HEK293 (cell line): ENCODE results near the gene BCL11A.

DNA sequence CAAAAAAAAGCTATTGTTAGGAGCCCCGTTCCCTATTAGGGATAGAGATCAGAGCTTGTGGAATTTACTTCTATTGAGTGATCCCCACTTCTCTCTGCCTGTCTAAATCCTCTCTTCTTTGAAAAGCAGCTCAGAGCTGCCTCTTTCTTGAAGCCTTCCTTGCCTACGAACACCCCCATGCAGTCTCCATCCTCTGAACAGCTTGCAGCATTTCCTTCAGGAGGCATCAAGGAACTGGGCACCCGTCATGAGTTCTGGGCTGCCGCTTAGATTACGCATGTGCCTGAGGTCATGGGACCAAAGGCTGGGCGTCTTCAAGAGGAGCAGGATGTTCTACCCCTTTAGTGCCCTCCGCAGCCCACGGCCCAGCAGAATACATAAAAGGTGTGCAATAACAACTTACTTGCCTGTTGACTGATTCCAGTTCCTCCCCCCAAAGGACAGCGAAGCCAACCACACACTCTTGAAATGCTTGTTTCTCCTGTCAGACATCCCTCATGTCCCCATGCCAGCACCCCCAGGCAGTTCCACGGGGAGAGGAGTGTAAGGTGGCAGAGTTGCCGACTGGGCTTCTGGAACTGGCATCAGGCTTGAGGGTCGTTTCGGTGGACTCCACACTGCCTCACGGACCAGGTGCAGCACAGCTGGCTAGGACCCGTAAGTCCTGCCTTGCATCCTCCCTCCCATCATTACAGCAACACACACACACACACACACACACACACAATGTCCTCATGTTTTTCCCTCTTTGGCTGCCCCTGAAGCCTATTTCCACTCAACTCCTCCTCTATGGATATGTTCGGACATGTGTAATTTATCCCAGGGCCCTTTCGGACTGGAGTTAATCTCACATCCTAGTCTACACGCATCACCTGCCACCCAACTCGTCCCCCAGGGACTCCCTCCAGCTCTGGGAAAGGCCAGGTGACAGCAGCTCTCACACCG lies 200.9 kb downstream of the BCL11A start:
- PRO-cap: no peak
- RRBS, 2 experiments: no CpG with 5 or more reads among the region's 20 CpGs

DNA sequence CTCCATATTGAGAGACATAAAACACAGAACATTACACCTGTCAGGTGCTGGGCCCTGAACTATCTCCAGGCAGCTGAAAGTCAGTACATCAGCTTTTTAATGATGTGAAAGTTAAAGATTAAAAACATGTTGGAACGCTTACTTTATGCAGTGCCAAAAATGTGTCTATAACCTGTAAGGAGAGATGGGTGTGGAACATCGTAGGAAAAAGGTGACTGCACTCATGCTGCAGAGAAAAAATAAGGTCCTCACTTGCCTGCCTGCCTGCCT lies 34.2 kb downstream of the BCL11A start:
- PRO-cap: no peak
- RRBS, 2 experiments: no CpG with 5 or more reads among the region's 2 CpGs

- PRO-cap: bidirectional peak, plus-strand start at chr2:60530850, minus-strand start at chr2:60530781; bidirectional peak, plus-strand start at chr2:60531213, minus-strand start at chr2:60531090
- RRBS, 2 experiments: 6 to 12% methylated on average over 2 of the region's 15 CpGs
Measured at GRCh38 chr2:60530588-60531439, 22.6 kb downstream of the BCL11A start.

- PRO-cap: bidirectional peak, plus-strand start at chr2:60550190, minus-strand start at chr2:60550198; bidirectional peak, plus-strand start at chr2:60550712, minus-strand start at chr2:60550416; bidirectional peak, plus-strand start at chr2:60550997, minus-strand start at chr2:60550907
- RRBS, 2 experiments: 1 to 2% methylated on average over 40 to 43 of the region's 71 CpGs
Measured at GRCh38 chr2:60550153-60551165, 3.0 kb downstream of the BCL11A start.

GRCh38 chr2:60553517-60554258 lies at the start of gene BCL11A:
Gene BCL11A (minus strand): TSS chr2:60553654.
- PRO-cap: bidirectional peak, plus-strand start at chr2:60553879, minus-strand start at chr2:60553652; bidirectional peak, plus-strand start at chr2:60554062, minus-strand start at chr2:60554008
- RRBS, 2 experiments: under 1 to 3% methylated on average over 9 to 17 of the region's 57 CpGs

DNA sequence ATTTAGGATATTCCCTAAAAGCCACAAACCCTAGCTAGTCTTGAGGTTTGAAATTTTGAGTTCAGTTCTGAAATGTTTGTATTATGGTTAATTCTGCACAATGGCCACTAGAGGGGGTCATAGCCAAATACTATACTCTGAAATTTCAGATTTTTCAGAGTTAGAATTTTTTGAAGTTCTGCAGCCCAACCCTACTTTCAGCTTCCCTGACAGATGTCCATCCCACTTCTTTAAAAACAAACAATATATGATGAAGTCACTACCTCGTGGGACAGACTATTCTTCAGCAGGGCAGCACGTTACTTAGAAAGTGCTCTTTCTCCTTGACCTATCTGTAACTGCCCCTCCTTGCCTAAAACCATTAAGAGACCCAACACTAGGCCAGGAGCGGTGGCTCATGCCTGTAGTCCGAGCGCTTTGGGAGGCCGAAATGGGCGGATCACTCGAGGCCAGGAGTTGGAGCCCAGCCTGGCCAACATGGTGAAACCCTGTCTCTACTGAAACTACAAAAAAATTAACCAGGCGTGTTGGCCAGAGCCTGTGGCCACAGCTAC lies 48.2 kb upstream of the PAPOLG start:
- PRO-cap: no peak
- RRBS, 2 experiments: no CpG with 5 or more reads among the region's 9 CpGs

DNA sequence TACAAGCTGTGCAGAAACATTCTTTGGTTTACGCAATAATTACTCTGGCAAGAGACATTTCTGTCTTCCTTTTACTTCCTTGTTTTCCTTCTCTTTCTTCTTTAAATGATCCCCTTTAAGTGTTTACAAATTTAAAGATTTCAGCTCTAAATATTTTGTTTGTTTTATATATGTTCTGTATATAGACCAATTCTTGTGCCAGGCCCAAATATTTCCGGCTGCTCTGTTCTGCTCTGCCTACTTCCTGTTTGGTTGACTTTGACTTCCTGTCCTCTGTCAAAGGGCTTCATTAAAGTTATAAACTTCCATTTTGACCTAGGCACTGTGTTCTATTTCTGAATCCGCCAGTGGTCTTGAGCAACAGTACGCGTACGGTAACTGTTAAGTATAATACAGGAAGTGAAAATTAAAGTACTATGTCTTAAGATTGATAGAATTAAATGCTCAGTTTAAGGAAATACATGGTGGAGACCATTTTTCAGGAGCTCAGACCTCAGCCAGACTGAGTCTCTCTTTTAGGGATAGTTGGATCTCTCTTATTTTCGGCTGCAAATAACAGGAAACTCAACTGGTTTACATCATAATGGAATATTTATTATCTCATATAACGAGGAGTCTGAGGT lies 13.5 kb upstream of the REL start:
- PRO-cap: no peak
- RRBS, 2 experiments: no CpG with 5 or more reads among the region's 8 CpGs

GRCh38 chr2:60899525-60899856 lies 18.1 kb downstream of the REL start:
- PRO-cap: no peak
- RRBS, 2 experiments: no CpG with 5 or more reads among the region's 3 CpGs

DNA sequence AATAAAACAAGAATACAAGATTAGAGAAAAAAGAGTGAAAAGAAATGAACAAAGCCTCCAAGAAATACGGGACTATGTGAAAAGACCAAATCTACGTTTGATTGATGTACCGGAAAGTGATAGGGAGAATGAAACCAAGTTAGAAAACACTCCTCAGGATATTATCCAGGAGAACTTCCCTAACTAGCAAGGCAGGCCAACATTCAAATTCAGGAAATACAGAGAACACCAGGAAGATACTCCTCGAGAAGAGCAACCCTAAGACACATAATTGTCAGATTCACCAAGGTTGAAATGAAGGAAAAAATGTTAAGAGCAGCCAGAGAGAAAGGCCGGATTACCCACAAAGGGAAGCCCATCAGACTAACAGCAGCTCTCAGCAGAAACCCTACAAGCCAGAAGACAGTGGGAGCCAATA lies 18.0 kb upstream of the PUS10 start:
- PRO-cap: no peak
- RRBS, 2 experiments: no CpG with 5 or more reads among the region's 5 CpGs

- PRO-cap: no peak
- RRBS, 2 experiments: no CpG with 5 or more reads among the region's 4 CpGs
Measured at GRCh38 chr2:61287259-61287803, 125.3 kb downstream of the C2orf74 start.

DNA sequence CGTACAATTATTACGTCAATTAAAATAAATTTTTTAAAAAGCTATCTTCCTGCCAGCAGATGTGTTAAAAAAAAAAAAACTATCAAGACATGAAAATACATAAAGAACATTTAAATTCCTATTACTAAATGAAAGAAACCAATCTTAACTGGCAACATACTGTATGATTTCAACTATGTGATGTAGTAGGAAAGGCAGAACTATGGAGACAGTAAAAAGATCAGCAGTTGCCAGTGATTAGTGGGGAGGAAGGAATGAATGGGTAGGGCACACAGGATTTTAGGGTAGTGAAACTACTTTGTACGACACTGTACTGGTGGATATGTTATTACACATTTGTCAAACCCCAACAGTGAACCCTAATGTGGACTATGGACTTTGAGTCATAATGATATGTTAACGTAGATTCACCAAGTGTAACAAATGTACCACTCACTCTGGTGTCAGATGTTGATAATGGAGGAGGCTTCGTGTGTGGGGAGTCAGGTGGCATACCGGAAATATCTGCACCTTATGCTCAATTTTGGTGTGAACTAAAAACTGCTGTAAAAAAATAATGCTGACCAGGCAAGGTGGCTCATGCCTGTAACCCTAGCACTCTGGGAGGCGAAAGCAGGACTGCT lies 27.3 kb downstream of the USP34 start:
- PRO-cap: no peak
- RRBS, 2 experiments: no CpG with 5 or more reads among the region's 7 CpGs

DNA sequence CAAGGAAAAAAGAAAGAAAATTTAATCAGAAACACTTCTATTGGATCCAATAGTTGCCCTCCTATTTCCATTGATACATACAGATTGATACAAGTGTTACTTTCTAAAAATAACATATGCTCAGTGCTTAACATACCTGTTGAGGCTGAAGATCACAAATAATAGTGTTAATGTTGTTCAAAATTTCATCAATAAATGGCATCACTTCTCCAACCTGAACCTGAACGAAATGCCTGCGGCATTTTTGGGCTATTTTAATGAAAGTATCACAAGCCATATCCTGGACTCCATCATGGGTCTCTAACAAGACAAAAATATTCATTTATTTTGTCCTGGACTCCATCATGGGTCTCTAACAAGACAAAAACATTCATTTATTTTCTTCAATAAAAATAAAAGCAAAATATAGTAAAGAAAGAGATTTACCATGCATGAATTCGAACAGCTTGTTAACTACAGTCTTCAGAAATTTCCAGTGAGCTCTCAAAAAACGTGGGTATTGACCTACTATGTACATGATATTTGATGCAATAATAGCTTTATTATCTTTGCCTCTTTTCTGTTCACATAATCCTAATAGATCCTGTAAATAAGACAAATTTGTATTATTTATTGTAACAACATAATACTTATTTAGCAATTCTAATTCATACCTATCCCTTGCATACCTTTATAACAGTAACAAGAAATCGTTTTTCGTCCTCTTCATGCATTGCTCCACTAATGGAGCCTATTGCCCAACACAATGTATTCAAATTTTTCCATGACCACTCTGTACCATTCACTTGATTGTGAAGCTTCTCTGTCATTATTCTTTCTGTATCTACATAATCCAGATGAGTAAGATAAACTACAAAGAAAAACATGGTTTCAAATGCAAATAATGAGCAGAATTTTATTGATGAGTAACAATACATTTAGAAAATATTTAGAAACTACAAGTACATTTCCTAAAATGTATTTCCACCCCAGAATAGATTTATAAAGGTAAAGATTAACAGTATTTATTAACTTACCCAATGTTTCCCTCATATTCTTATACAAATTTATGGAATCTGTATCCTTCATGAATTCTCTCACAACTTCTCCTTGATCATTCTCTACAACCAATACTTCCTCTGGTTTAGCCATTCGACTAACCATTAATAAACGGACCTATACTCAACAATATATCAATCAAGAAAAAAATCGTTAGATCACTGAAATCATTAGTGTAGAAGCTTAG lies 21.4 kb upstream of the USP34 start:
- PRO-cap: no peak
- RRBS, 2 experiments: no CpG with 5 or more reads among the region's 9 CpGs

GRCh38 chr2:61537261-61537672 lies 889 bp downstream of the XPO1 start:
- PRO-cap: bidirectional peak, plus-strand start at chr2:61537397, minus-strand start at chr2:61537328
- RRBS, 2 experiments: 2 to 3% methylated on average over 11 of the region's 49 CpGs

- PRO-cap: no peak
Measured at GRCh38 chr2:61670531-61670848, 132.3 kb upstream of the XPO1 start.

GRCh38 chr2:61950524-61951057 lies 45.1 kb downstream of the COMMD1 start:
- PRO-cap: no peak
- RRBS, 2 experiments: no CpG with 5 or more reads among the region's 4 CpGs

GRCh38 chr2:62195859-62196055 lies 158 bp upstream of the B3GNT2 start:
- PRO-cap: bidirectional peak, plus-strand start at chr2:62196118, minus-strand start at chr2:62195993
- RRBS, 2 experiments: 2 to 4% methylated on average over 9 of the region's 17 CpGs

DNA sequence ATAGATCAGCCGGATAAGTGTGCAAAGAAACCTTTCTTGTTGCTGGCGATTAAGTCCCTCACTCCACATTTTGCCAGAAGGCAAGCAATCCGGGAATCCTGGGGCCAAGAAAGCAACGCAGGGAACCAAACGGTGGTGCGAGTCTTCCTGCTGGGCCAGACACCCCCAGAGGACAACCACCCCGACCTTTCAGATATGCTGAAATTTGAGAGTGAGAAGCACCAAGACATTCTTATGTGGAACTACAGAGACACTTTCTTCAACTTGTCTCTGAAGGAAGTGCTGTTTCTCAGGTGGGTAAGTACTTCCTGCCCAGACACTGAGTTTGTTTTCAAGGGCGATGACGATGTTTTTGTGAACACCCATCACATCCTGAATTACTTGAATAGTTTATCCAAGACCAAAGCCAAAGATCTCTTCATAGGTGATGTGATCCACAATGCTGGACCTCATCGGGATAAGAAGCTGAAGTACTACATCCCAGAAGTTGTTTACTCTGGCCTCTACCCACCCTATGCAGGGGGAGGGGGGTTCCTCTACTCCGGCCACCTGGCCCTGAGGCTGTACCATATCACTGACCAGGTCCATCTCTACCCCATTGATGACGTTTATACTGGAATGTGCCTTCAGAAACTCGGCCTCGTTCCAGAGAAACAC lies 26.8 kb downstream of the B3GNT2 start:
- PRO-cap: no peak
- RRBS, 2 experiments: 94 to 98% methylated on average over 2 of the region's 14 CpGs

DNA sequence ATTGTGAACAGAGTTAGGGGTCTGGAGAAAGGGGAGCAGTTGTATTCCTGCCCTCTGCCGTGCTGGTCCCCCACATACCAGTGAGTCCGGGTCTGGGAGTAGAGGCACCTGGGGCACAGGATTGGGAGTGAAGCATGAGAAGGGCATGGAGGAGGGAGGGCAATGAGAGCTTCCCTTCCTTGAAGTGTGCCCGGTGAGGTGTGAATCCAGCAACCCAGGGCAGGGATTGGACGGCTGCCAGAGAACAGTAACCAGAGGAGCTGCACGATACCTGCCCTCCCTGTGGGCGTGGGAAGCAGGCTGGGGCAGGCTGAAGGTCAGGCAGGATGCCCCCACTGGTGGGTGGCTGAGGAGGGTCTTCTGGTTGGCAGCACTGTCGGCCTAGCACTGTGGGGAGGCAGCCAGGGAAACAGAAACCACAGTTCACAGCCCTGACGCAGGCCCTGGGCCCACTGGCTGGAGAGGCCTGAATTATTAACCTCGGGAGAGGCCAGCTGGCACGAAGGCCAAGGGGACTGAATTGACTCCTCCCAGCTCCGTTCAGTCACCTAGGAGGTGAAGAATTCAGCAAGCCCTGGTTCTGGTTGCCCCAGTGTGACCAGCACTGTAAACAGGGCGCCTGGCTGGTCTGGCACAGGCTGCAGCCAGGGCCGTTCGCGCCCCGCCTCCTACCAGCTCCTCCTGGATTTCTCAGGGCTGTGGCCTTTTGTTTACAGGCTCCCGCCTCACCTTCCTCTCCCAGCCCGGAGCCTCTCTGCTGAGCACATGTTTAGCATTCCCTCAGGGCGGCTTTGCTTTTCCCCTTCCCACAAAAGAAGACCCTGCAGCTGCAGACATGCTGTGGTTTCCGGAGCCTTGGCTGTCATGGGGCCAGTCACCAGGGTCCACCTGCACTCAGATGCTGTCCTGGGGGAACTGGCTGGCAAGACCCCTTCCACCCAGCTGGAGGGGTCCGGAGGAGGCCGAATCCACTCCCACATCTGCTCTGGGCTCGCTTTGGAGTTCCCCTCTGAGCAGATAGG lies 97.7 kb downstream of the B3GNT2 start:
- PRO-cap: no peak
- RRBS, 2 experiments: 0 to 59% methylated on average over 1 to 4 of the region's 23 CpGs

DNA sequence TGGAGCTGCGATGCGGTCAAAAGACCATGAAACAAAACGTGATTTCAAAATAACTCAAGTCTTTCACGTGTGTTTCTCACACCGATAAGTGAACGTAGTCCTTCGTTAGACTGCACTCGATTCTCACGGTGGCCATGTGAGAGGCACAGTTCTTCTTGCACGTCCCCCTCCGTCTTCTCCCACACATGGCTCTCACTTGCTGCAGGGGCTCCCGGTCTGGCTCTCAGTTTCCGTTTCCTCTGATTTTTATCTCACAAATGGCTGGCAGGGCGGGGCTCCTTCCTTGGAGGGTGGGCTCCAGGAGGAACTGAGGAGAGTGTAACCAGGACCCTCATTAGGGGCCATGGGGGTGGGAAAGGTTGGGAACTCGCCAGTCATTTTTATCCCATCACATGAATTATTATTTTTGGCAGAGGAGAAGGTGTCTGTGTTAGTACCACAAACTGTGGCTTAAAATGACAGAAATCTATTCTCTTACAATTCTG lies 113.9 kb downstream of the B3GNT2 start:
- PRO-cap: no peak
- RRBS, 2 experiments: no CpG with 5 or more reads among the region's 15 CpGs

GRCh38 chr2:62441286-62442275 lies 64.4 kb downstream of the TMEM17 start:
- PRO-cap: no peak
- RRBS, 2 experiments: no CpG with 5 or more reads among the region's 11 CpGs